A549 (cell line): ENCODE measurements around the gene HES6.

DNA sequence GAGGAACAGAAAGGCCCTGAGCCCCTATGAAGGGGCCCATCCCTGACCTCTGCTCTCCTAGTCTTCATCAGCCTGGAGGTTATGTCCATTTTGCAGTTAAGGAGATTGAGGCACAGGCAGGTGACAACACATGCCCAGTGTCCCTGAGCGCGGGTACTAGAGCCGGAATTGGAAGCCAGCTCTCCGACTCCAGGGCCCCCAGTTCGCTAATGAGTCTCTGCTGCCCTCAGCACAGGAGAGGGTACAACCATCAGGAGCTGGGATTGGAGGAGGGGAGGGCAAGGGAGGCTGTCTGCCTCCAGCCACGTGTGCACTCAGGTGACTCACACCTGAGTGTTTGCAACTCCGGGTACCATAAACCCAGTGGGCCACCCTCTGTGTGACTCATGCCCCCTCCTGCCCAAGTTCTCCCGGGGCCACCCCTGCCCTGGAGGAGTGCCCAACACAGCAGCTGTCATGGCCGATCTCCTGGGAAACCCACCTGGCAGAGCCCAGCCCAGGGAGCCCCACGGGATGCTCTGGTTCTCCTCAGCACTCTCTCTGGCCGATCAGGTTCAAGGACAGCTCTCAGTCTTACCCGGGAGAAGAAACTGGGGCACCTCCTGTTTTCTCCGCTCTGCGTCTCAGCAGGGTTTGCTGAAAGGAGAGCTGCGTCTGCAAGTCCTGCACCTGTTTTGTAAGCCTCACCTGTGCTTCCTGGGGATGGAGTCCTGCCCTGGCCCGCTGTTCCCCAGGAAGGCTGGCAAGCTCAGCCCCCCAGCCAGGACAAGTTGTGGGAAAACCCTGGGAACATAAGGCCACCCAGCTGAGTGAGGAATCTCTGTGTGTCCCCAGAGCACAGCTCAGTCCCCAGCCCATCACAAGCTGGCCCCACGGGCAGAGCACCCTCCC is 44.1 kb upstream of the UBE2F start:
- PRO-cap, result no peak
CAGE:
- cytosol, long polyA plus RNA, result no peak
- long polyA plus RNA, result no peak
- nucleus, long polyA plus RNA, result no peak

DNA sequence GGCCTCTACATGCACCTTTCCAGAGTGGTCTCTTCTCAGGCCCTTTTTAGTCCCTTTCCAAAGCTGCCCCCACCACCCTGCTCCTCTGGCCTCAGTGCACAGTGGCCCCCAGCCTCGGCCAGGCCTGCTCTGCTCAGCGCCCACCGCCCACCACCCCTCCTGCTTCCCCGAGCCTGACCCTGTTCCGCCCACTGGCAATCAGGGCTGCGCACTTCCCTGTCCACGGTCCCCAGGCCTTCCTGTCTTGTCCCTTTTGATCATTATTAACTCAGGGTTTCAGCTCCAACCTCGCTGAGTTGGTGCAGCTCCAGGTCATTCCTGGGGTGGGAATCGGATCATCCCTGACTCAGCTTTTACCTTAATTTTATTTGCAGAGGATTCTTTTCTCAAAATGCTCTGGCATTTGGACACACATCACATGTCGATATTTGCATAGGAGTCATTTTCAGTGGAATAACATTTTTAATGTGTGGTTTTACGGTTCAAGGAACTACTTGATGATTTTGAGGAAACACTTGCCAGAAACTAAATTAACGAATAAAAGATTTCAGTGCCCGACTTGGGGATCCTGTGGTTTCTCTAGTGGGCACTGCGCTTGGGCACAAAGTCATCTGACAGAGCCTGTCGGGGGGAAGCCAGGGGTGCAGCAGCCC is 1.2 kb upstream of the ESPNL start:
- PRO-cap, result no peak
CAGE:
- cytosol, long polyA plus RNA, result no peak
- long polyA plus RNA, result no peak
- nucleus, long polyA plus RNA, result no peak

- PRO-cap, result no peak
CAGE:
- cytosol, long polyA plus RNA, result no peak
- long polyA plus RNA, result no peak
- nucleus, long polyA plus RNA, result no peak
Observed at GRCh38 chr2:238167297-238167661, 8.5 kb downstream of the ERFE start.

DNA sequence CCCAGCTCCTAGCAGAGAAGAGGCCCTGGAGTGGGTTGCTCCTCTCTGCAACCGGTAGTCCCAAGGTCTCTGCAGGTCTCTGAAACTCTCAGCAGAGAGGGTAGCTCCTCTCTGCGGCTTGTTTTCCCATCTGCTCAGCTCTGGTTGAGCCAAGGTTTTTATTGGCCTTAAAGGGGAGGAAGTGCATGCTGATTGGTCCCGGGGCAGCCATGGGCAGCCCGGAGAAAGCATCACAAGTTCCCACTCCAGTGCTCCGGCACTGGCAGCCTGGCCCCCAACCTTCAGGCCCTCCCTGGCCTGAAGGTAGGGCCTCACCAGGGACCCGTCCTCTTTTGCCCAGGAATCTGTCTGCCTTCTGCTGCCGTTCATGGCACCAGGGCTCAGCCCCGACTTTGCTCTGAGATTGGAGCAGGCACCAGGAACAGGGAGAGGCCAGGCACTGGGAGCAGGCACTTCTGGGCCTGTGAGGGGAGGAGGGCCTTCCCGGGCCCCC is 17.4 kb upstream of the ILKAP start:
- PRO-cap, result no peak
CAGE:
- cytosol, long polyA plus RNA, result no peak
- long polyA plus RNA, result no peak
- nucleus, long polyA plus RNA, result no peak

- PRO-cap, result bidirectional peak, plus-strand start at chr2:238240163, minus-strand start at chr2:238240038
CAGE:
- cytosol, long polyA plus RNA, result no peak
- long polyA plus RNA, result no peak
- nucleus, long polyA plus RNA, result no peak
Observed at GRCh38 chr2:238239766-238240540, at the start of gene HES6. TSS of gene HES6 (minus strand) at chr2:238240038.

DNA sequence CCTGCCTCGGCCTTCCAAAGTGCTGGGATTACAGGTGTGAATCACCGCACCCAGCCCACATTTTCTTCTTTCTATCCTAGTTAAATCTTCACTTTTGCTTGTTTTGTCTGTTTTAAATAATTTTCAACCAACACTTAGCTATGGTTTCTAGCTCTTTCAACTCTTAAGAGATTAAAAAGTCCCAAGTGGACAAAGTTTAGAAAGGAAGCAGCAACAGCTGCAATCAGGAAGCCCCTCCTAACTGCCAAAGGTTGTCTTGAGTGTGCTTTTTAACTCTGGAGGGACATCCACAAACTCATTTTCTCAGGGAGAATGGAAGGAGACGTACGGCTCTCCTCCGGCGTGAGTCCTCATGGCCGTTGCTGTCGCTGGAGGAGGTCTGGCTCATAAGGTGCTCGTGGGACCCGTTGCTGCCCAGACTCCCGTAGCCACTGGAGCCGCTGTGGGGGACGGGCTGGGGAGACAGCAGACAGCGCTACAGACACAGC is 20.7 kb upstream of the HES6 start:
- PRO-cap, result no peak
CAGE:
- cytosol, long polyA plus RNA, result no peak
- long polyA plus RNA, result no peak
- nucleus, long polyA plus RNA, result no peak

- PRO-cap, result bidirectional peak, plus-strand start at chr2:238286833, minus-strand start at chr2:238286661
CAGE:
- cytosol, long polyA plus RNA, result no peak
- long polyA plus RNA, result no peak
- nucleus, long polyA plus RNA, result no peak
Observed at GRCh38 chr2:238286520-238287068, 1.8 kb downstream of the PER2 start.

DNA sequence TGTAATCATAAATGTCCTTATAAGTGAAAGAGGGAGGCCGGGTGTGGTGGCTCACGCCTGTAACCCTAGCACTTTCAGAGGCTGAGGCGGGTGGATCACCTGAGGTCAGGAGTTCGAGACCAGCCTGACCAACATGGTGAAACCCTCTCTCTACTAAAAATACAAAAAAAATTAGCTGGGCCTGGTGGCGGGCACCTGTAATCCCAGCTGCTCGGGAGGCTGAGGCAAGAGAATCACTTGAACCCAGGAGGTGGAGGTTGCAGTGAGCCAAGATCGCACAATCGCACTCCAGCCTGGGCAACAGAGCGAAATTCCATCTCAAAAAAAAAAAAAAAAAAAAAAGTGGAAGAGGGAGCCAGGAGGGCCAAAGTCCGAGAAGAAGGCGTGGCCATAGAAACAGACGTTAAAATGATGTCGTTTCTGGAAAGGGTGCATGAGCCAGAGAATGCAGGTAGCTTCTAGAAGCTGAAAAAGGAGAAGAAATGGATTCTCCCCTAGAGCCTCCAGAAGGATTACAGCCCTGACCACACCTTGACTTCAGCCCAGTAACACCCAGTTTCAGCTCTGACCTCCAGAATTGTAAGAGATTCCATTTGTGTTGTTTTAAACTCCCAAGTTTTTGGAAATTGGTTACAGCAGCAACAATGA is 14.4 kb upstream of the TRAF3IP1 start:
- PRO-cap, result no peak
CAGE:
- cytosol, long polyA plus RNA, result no peak
- long polyA plus RNA, result no peak
- nucleus, long polyA plus RNA, result no peak

DNA sequence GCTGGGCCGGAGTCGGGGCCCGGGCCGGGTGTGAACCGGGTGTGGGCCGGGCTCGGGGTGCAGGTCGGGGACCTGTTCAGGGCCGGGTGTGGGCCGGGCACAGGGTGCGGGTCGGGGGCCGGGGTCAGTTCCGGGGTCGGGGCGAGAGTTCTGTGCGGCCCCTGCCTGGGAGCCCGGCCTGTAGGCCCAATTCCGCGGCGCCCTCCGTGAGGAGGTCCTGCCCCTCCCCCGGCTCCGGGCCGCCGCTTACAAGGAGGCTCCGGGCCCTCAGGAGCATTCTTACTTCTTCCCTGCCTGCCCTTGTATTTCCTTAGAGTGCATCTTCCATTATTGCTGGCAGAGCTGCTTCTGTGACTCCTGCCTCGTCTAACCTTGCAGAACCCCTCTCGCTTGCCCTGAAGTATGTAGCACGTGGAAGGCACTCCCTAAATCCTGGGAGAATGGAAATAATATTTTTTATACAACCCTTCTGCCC is 632 bp downstream of the TRAF3IP1 start:
- PRO-cap, result no peak
CAGE:
- cytosol, long polyA plus RNA, result no peak
- long polyA plus RNA, result no peak
- nucleus, long polyA plus RNA, result no peak

GRCh38 chr2:238403726-238404520 is 22.8 kb upstream of the ASB1 start:
- PRO-cap, result no peak
CAGE:
- cytosol, long polyA plus RNA, result no peak
- long polyA plus RNA, result no peak
- nucleus, long polyA plus RNA, result no peak

GRCh38 chr2:238448560-238448850 is 21.8 kb downstream of the ASB1 start:
- PRO-cap, result no peak
CAGE:
- cytosol, long polyA plus RNA, result no peak
- long polyA plus RNA, result no peak
- nucleus, long polyA plus RNA, result no peak

DNA sequence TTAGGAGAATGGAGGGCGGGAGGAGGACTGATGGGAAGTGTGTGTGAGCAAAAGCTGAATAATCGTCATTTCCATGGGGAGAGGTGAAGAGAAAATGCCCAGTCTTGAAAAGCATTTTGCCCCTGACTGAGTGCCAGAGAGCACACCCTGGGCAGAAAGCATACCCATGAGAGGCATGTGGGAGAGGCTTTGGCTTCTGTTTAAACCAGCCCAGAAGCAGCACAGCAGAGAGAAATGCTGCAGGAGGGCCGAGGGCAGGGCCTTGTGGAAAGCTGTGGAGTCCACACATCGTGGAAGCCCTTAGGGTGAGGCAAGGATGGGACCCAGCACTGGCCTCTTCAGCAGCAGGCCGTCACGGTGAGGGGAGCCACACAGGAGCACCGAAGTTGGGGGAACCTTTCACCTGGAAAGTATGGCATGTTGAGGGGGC is 27.7 kb downstream of the ASB1 start:
- PRO-cap, result no peak
CAGE:
- cytosol, long polyA plus RNA, result no peak
- long polyA plus RNA, result no peak
- nucleus, long polyA plus RNA, result no peak

DNA sequence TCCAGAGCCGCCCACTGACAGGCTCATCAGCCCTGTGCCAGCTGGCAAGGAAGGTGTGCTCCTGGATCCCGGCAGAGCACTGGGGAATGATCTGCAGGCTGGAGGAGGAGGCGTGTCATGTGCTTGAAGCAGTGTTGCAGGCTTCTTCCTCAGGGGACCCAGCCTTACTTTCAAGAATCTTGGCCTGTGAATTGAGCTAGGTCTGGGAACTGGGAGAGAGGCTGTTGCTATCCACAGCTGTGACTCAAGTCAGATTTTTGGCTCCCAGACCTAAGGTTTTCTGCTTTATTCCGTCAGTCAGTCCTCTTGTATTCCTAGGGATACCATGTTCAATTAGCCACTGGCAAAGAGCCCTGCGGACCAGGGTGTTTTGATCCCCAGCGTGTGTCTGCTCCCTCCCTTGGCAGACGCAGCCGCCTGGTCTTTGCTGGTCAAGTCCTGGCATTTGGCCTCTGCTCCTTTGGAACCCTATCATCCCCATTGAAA is 32.4 kb downstream of the ASB1 start:
- PRO-cap, result no peak
CAGE:
- cytosol, long polyA plus RNA, result no peak
- long polyA plus RNA, result no peak
- nucleus, long polyA plus RNA, result no peak

GRCh38 chr2:238554388-238554827 is 127.7 kb downstream of the ASB1 start:
- PRO-cap, result no peak
CAGE:
- cytosol, long polyA plus RNA, result no peak
- long polyA plus RNA, result no peak
- nucleus, long polyA plus RNA, result no peak

- PRO-cap, result no peak
CAGE:
- cytosol, long polyA plus RNA, result no peak
- long polyA plus RNA, result no peak
- nucleus, long polyA plus RNA, result no peak
Observed at GRCh38 chr2:238596659-238597026, 169.9 kb downstream of the ASB1 start.

DNA sequence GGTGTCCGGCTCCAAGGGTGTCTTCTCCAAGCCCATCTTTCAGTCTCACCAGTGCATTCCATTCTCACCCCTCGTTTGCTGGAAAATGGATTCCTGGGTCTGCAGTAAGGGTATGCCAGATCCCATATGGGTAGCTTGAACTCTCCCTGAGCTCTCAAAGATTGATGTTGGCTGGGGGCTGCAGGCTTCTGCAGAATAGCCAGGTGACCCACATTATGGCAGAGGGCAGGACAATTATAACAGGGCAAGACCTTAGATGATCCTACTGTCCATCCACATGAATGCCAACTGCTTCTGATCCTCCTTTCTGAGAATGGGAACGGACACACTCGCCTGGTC is 144.3 kb upstream of the TWIST2 start:
- PRO-cap, result no peak
CAGE:
- cytosol, long polyA plus RNA, result no peak
- long polyA plus RNA, result no peak
- nucleus, long polyA plus RNA, result no peak

- PRO-cap, result no peak
CAGE:
- cytosol, long polyA plus RNA, result no peak
- long polyA plus RNA, result no peak
- nucleus, long polyA plus RNA, result no peak
Observed at GRCh38 chr2:238904239-238904992, 56.5 kb downstream of the TWIST2 start.

DNA sequence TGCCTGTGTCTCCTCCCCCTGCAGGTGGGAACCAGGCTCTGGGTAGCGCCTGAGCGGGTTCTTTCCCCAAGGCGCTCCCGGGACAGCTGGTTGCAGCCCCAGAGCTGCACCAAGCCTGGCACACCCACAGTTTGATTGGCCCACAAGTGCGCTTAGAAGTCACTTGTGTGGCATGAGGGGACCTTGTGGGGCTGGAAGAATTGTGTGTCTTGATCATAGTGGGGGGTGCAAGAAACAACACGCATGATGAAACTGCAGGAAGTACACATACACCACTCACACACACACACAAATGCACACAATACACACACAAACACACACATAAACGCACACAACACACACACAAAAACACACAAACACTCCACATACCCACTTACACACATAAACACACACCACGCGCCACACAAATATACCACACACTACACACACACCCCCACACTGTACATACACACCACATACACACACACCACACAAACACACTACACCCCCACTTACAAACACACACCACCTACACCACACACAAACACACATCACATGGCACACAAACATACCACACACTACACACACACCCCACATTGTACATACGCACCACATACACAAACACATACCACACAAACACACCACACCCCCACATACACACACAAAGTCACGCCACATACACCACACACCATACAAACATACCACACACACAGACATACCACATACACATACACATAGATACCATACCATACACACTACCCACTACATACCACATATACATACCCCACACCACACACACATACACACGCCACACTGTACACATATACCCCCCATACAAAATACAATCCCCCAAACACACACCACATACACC is 59.8 kb downstream of the TWIST2 start:
- PRO-cap, result no peak
CAGE:
- cytosol, long polyA plus RNA, result no peak
- long polyA plus RNA, result no peak
- nucleus, long polyA plus RNA, result no peak

- PRO-cap, result no peak
CAGE:
- cytosol, long polyA plus RNA, result no peak
- long polyA plus RNA, result no peak
- nucleus, long polyA plus RNA, result no peak
Observed at GRCh38 chr2:239124896-239125512, 275.8 kb downstream of the HDAC4 start.

DNA sequence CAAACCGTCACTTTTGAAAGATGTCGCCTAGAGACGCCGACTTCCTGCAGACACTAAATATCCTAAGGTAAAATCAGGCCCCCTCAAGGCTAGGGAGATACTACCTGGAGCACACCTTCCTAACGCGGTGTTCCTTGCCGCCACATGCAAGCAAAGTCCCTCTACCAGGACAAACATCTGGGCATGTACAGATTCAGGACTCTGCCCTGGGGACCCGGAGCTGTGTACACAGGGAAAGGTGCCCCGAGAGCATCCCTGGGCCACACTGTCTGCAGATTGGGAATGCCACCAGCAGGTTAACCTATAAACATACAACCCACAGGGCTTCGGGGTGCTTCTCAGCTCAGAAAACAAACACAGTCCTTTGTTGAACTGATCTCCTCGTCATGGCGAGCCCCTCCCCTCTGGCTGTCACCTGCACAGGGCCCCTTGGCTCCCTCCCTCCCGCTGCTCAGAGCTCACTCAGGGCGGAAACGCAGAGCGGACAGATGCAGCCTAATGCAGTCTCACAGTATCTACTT is 218.9 kb downstream of the HDAC4 start:
- PRO-cap, result no peak
CAGE:
- cytosol, long polyA plus RNA, result no peak
- long polyA plus RNA, result no peak
- nucleus, long polyA plus RNA, result no peak